Parietal lobe (tissue), 2 donors: ENCODE data around the genes KIF3C and RAB10.

GRCh38 chr2:24896593-24897227 is 23.3 kb downstream of the ADCY3 start:
- RAMPAGE, long total RNA = no peak

- RAMPAGE, long total RNA = no peak
Measured at GRCh38 chr2:24912195-24912718, 7.8 kb downstream of the ADCY3 start.

GRCh38 chr2:24916942-24917582 is 3.0 kb downstream of the ADCY3 start:
- RAMPAGE, long total RNA = no peak

DNA sequence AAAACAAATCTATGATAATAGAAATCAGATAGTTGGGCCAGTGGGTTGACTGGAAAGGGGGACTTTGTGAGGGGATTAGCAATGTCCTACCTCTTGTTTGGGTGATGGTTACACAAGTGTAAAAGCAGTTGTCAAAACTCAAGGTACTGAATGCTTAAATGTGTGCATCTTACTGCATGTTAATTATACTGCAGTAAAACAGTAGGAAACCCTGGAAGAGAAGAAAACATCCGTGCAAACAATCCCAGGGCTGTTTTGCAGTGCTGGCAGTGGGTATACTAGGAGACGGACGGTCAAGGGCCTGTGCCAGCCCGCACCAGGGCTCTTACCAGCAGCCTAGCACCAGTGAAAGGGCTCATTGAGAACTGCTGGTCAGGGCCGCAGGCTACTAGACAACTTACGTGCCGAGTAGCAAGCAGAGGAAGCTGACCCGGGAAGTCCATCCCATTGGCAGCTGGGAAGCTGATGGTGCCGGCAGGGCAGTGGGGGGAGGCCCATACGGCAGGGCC is 20.4 kb downstream of the EFR3B start:
- RAMPAGE, long total RNA = no peak

- RAMPAGE, long total RNA = no peak
Measured at GRCh38 chr2:25131508-25132297, 36.7 kb downstream of the POMC start.

DNA sequence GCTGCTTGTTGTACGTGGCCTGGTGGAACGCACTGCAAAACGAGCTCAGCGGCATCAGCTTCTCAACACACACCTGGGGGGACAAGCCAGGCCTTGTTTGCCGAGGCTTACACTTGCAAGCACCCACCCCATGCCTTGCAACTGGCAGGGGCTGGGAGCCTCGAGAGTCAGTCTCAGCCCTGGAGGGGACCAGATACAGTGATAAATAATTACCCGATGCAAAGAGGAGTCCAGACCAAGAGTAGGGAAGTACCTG is 78.6 kb upstream of the POMC start:
- RAMPAGE, long total RNA = no peak

DNA sequence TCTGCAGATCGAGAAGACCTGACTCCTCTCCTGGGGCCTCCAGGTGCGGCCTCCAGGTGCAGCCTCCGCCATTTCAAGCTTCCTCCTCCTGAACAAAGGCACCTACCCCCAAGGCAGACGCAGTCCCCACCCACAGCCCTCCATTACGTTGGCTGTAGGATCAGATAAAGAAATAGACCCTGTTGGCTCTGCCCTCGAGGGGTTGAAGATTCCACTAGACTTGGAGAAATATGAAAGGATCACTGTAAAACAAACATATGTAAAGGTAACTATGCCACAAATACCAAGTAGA is 84.7 kb upstream of the POMC start:
- RAMPAGE, long total RNA = no peak

DNA sequence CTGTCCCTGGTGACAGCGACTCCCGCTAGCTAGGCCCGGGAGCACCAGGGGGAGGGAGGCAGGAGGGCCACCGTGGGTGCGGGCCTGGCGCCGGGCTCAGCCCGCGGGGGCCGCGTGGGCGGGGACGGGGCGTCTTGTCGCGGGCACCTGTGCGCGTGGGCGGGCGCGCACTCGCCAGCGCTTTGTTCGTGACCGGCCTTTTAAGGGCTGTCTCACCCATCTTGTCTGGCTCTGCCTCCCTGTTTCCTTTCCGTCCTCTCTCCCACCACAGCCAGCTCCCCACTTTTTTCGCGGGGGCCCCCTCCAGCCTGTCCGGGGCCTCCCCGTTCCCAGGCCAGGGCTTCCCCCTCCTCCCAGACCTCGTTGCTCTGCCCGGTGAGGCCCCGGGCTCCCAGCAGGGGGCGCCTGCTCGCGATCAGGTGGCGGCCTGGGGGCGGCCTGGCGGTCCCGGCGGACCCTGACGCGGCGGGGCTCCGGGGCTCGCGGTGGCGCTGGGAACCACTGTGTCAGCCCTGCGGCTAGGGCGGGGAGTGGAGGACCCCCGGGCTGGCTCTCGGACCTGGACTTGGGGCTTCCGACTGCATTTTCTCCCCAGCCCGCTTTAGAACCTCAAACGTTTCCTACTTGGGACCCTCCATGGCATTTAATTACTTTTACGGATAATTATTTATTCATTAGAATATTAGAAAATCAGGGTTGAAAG is 64.6 kb downstream of the DNMT3A start:
- RAMPAGE, long total RNA = no peak

- RAMPAGE, long total RNA = no peak
Measured at GRCh38 chr2:25313964-25314263, 27.8 kb downstream of the DNMT3A start.

GRCh38 chr2:25316297-25316762 is 25.4 kb downstream of the DNMT3A start:
- RAMPAGE, long total RNA = no peak

GRCh38 chr2:25327348-25328045 is 14.2 kb downstream of the DNMT3A start:
- RAMPAGE, long total RNA = no peak

DNA sequence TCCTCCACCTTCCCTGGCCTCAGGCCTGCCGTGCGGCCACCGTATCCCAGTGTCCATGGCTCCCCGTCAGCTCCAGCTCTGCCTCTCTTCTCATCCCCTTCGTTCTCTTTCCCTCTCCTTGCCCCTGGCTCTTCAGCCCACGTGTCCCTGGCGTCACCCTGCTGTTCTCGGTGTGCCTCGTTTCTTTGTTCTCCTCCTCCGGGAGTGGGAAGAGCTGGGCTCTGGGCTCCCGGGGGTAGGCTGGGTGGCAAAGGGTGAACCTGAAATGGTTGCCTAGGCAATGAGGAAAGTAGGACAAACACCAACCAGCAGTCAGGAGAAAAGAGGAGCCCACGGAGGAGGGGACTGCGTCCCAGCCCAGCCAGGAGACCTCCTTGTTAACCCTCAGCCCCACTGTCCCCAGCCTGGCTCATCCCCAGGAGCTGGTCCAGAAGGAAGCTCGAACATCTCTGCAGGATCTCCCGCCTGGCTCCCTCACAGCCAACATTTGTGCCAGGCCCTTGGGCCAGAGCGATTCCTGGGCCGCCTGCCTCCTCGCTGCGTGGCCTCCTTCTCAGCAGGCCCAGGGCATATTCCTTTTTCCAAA is 30.8 kb upstream of the DNMT3A start:
- RAMPAGE, long total RNA = no peak

- RAMPAGE, long total RNA = no peak
Measured at GRCh38 chr2:25981726-25982322, 473 bp downstream of the KIF3C start.

DNA sequence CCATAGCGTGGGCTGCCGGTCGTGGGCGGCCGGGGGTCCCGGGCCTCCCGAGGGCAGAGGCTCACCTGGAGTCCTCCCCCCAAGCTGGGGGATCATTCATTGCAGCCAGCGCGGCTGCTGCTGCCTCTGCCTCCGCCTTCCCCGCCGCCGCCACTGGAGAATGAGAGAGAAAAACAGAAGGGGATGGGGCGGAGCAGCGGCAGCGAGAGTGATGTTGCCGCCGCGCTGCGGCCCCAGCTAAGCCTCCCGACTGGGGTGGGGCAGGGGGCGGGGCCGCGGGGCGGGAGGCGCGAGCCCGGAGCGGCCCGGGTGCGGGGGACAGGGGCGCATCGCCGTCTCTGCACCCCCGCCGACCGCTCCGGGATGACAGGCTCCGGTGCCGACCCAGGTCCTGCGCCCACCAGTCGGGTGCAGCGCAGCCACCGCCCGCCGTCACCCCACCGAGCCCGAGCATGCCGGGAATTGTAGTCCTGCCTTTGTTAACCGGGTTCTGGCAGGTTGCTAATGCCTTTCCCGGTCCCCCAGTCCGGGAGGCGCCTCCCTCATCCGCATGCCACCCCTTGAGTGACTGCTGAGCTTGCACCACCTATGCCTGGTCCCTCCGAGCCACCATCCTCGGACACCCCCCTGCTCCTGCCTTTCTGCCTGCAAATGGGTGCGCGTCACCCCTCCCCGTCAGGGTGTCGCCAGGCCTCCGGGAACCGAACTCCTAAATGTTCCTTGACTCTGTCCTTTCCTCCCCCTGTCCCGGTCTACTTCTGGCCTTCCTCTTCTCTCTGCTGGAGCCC is at the start of gene KIF3C:
Gene KIF3C (minus strand): TSS at position 175 of the 788 bp plus-strand sequence.
- RAMPAGE, long total RNA = no peak

DNA sequence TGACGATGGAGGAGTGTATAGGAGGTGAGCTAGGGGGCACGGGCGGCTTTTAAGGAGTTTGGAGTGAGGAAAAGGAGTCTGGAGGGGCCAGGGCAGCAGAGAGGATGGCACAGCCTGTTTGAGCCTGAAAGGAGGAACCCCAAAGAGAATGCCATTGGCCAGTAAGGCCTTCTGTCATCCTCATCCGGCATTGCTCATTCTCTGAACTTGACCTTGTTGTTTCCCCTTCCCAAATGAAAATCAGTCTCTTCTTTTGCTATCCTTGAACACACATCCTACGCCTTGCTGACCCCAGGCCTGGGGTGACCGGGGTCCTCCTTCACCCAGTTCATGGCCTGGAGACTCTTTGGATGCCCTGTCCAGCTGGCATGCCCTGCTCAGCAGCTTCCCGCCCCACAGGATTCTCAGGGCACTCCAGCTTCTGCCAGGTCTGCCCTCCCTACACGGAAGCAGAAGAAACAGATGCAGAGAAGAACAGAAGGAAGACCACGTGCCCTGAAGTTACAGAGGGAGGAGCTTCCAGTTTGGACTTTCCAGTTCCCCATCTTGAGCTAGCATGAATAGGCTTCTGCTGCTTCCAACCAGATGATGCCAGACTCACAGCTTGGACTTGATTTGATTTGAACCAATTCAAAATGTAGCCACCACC is 20.5 kb upstream of the KIF3C start:
- RAMPAGE, long total RNA = no peak

DNA sequence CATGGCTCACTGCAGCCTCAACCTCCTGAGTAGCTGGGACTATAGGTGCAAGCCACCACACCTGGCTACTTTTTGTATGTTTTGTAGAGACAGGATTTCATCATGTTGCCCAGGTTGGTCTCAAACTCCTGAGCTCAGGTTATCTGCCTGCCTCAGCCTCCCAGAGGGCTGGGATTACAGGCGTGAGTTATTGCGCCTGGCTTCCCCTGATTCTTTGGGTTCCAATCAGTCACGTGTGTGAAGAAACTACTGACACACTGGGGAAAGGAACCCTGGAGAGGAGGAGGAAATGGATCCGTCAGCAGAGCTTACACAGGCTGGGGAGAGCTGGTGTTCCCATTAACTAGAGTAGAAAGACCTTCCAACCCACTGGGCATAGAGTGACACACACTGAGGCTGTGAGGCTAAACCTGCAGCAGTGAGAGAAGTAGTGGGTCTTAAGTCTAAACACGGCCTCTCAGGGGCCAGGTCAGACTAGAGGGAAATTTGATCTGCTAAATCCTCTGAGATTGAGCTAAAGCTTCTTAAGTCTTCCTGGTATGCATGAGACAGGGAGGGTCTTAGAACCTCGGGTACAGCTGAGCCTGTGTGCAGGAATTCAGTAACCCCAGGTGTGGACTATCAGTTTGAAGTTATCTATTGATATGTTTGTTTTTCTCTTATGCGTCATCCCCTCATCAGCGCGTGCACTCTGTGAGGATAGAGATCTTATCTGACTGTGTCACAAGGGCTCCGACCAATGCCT is 22.1 kb upstream of the RAB10 start:
- RAMPAGE, long total RNA = no peak

DNA sequence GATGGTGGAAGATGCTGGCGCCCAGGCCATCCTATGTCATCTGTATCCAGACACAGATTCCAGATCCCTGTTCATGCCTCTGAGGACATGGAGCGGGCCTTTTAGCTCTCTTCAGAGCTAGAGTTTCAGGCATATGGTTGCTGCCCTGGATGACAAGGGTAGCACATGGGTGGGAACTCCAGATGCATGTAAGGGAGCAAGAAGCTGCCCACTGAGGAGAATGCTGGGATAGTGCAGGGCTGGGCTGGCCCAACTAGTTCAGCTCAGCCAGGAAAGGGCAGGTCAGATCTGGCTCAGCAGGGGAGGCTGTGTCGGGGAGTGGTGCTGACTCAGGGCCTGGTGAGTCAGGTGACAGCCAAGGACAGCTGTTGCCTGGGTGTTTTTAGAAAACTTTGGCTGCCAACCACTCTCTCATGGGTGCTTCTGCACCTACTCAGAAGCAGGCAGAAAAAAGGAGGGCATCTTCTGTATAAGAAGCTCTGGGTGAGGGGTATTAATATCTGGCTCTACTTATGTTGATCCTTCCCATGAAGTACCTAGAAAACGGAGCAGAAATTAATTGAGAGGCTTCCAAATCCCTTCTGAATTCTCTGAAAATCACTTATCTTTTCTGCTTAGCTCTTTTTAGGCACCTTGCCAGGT is 15.8 kb upstream of the RAB10 start:
- RAMPAGE, long total RNA = no peak

DNA sequence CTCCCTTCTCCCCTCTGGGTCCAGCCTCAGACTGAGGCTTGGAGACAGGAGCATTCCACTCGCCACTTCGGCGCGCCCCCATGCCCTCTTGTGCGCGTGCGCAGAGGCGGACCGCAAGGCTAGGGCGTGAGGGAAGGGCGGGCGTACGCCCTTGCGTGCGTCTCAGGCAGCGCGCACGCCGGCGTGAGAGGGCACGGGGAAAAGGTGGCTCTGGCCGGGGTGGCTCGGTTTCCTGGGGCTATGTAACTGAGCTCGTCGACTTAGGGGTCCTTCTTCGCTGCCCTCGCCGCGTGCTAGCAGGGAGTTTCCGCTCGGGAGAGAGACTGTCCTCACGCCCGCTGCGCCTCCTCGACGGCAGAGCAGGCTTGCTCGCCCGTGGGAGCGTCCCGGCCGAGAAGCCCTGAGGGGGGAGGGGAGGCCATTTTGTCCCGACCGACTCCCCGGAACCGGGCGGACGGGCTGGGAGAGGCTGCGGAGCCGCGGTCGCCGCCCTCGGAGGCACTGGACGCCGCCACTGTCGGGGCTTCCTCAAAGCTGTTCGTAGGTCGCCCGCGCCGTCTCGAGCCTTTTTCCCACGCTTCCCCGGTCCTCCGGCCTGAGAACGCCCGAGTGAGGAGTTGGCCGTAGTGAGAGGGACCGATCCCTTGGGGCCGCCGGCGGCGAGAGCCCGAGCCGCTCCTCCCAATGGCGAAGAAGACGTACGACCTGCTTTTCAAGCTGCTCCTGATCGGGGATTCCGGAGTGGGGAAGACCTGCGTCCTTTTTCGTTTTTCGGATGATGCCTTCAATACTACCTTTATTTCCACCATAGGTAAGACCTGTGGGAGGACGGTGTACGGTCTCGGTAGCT is at the start of gene RAB10:
Gene RAB10 (plus strand): TSS at position 160 of the 850 bp plus-strand sequence.
- RAMPAGE, long total RNA = start-site peak on the plus strand centred at position 184 of the sequence, 68 bp wide, 1,288 and 829 reads in 2 replicates

- RAMPAGE, long total RNA = no peak
Measured at GRCh38 chr2:26232120-26232449, 12.3 kb downstream of the HADHA start.

- RAMPAGE, long total RNA = no peak
Measured at GRCh38 chr2:26273419-26273870, 28.7 kb downstream of the HADHB start.